ENCODE measurements around a stretch of chr13.

DNA sequence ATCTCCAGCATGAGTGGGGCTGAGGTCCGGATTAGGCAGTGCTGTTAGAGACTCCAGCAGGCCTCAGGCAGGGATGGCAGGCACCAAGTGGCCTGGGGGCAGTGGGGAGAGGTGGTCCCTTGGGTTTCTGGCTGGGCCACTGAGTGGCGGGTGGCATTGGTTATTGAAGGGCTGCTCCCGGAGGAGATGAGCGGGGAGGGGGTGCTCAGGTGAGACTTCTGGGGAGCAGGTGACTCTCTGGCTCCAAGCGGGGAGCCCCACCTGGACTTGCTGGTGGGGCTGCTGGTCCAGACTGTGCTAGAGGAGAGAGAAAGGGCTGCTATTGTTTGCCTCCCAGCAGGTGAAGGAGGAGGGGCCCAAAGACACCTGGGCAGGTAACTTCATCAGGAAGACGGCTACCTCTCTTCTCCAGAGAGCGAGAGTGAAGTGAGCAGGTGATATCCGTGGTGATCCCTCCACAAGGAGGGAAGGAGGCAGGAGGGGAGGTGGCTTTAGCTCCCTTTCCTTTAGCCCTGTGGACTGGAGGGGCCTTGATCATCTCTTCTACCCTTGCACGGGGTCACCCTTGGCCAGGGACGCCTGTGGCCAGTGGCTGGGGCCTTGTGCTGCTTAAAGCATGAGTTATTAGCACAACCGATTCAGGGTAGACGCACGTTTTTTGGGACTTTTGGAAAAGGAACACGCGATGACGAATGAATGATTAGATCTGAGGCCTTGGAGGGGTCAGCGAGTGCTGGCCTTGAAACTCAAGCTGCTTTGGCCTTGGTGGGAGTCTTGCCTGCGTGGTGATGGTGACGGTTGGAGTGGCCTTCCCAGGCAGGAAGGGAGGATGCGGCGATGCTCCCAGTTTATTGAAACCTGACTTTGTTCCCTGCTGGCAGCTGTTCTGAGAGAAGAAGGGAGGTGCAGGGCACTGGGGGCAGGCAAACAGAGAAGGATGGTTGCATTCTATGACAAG is 62.8 kb upstream of the RNF113B start:
- PRO-cap = no peak
- RAMPAGE, long total RNA, 2 experiments = no peak in any of the 2 experiments

DNA sequence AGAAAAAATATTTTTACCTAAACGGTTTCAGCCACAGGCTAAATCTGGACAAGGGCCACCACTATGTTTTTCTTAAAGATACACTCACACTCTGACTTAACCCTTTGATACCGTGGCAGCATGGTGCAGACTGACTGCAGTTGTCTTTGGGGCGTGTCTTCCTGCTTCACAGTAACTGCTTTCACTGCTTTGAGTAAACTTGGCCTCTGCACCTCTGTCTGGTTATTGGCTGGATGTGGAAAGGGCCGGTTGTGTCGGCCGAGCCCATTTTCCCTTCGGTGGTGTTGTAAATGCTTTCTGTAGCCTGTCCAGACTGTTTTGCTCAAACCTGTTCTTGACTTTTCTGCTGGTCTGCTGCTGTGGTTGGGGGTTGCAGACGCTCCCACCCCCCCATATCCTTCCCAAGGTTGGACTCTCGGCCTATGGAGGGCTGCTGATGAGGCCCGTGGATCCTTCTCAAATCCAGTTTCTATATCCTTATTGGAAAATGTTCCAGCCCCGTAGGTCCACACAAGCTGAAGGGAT is 90.1 kb upstream of the RNF113B start:
- PRO-cap = no peak
- RAMPAGE, long total RNA, 2 experiments = no peak in any of the 2 experiments

- PRO-cap = no peak
- RAMPAGE, long total RNA, 2 experiments = no peak in any of the 2 experiments
These were observed 28.6 kb downstream of the STK24 start for GRCh38 chr13:98548229-98548712.

- PRO-cap = no peak
- RAMPAGE, long total RNA, 2 experiments = no peak in any of the 2 experiments
These were observed 17.8 kb downstream of the STK24 start for GRCh38 chr13:98559065-98559606.

DNA sequence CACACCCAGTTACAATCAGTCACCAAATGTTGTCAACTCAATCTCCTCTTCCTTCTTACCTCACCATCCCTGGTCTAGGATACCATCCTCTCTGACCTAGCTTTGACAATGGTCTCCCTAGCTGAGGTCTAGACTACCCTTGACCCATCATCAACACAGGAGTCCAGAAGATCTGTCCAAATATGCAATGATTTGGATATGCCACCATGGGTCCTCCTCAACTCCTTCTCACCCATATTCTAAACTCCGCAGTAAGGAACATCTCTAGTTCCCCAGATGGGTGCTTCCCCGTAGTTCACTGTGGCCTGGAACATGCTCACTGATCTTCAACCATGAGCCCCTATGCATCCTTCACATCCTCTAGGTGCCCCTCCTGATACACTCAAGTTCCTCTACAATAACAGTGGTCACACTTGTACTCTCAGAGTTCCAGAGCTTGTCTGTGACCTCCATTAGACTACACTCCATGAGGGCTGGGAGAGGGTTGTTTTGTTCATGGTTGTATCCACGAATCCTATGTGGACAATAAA is 77.9 kb upstream of the SLC15A1 start:
- PRO-cap = no peak
- RAMPAGE, long total RNA, 2 experiments = no peak in any of the 2 experiments

- PRO-cap = no peak
- RAMPAGE, long total RNA, 2 experiments = no peak in any of the 2 experiments
These were observed 68.8 kb downstream of the DOCK9 start for GRCh38 chr13:98909102-98909481.

- PRO-cap = no peak
- RAMPAGE, long total RNA, 2 experiments = no peak in any of the 2 experiments
These were observed 53.8 kb downstream of the DOCK9 start for GRCh38 chr13:98924072-98924552.

DNA sequence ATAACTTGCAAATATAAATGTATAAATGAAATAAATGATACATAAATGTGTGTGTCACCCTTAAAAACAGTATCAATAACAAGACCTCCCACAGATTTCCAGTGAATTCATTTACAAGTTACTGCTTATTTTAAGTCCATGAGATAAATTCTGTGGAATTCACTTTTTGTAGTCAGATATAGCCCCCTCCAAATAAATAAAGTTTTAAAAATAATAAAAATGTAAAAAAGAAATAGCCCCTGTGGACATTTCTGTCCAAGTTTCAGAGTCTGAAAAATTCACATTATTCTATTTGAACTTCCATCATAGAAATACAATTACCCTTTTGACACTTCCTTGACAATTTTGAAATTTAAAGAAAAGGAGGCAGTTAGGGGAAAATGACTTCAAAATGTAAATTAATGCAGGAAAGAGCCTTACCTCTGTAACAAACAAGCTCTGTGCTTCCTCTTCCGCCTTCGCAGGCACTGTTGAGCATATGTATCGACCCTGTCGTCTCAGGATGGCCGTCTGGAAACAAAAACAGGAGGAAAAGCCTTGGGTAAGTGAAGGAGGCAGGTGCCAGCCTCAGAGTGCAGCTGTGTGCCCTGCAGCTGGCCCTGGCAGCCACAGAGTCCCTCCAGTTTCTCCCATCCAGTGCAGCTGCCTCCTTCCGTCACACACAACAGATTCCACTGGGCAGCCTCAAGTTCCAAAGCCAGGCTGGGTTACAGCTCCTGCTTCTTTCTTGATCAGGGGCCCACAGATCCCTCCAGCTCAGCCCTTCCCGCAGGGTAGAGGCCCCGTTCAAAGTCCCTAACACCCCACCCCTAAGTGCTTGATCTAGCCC is 47.9 kb downstream of the DOCK9 start:
- PRO-cap = no peak
- RAMPAGE, long total RNA, 2 experiments = no peak in any of the 2 experiments

- PRO-cap = no peak
- RAMPAGE, long total RNA, 2 experiments = no peak in any of the 2 experiments
These were observed 39.9 kb downstream of the DOCK9 start for GRCh38 chr13:98937898-98938381.

DNA sequence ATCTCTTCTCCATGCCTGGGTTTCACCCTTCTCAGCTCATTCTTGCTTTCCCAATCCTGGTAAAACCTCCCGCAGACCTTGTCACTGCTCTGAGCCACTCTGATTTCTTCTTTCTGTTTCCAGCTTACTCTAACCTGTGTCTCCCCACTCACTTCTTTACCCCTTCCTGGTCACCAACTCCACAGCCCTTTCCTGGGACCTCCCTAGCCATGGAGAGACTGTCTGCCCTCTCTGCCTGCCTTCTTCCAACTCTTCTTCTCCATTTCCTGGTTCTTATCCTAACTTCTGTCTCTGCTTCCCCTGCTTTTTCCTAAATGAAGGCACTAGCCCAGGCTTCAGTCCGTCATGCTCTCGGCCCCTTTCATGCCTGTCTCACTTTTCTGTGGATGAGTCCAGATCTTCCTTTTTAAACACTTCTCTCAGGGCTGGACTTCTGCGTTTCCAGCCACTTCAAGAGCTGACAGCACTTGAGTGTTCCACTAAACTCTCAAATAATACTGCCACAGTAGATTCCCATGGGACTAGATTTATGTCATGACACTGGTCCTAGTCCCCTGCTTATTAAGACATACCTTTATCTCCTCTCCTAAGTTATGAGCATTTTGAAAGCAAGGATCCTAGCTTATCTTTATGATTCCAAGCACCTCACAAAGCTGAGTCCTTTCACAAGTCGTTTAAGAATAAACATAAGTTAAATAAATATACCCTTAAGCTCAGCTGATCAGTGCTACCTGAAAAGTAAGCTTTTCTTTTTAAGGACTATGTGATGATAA is 31.0 kb downstream of the DOCK9 start:
- PRO-cap = no peak
- RAMPAGE, long total RNA, 2 experiments = no peak in any of the 2 experiments

DNA sequence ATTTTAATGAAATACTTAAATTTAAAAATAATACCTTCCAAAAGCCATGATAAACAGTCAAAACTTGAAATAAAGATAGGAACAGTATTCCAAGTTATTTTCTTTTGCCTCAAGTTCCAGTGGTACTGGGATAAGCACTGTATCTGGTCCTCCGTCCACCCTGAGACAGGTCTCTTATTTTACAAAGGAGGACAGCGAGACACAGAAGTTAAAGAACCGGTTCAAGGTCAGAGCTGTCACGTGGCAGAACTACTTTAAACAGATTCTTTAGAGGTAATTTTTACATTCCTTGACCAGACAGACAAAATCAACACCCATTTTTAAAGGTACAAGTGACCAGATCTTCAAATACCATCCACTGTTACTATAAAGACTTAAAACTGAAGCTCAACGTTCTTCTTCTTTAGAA is 10.4 kb upstream of the DOCK9 start:
- PRO-cap = no peak
- RAMPAGE, long total RNA, 2 experiments = no peak in any of the 2 experiments

GRCh38 chr13:99084012-99084758 is 106.3 kb upstream of the DOCK9 start:
- PRO-cap = no peak
- RAMPAGE, long total RNA, 2 experiments = no peak in any of the 2 experiments

DNA sequence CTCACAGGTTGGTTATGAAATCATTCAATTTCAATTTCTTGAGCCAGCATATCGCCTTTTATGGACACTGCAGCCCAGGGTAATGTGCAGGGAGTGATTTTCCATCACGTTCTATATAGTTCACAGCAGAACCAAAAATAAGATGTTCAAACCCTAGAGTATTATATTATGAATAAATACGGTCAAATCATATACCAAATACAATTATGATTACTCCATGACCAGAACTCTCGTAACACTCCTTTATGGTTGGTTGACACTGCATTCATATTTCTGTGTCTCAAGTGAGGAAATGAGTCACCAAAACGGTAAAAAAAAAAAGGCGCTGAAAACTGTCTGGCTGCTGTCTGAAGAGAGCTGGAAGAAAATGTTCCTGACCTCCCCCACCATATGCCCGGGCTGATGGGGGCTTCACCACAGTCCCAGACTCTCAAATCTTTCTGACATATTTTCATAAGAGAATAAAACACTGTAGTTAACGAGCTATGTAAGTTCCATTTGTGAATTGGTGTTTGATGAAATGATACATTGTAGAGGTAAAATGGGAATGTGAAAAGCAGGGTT is 75.7 kb upstream of the UBAC2 start:
- PRO-cap = no peak
- RAMPAGE, long total RNA, 2 experiments = no peak in any of the 2 experiments

- PRO-cap = no peak
- RAMPAGE, long total RNA, 2 experiments = no peak in any of the 2 experiments
These were observed 21.4 kb downstream of the GPR183 start for GRCh38 chr13:99285774-99286222.

- PRO-cap = no peak
- RAMPAGE, long total RNA, 2 experiments = no peak in any of the 2 experiments
These were observed 18.4 kb downstream of the GPR183 start for GRCh38 chr13:99288574-99289404.

DNA sequence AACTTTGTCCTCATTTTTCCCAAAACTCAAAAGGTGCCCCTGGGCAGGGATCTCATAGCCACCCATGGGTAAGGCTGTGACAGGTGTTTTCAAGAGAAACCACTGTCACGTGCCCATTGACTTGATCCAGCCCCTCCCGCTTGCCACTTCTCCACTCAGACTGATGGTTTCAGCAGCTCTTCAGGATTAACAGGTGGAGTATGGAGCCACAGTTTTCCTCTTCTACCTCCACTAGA is 63.3 kb upstream of the GPR183 start:
- PRO-cap = no peak
- RAMPAGE, long total RNA, 2 experiments = no peak in any of the 2 experiments

DNA sequence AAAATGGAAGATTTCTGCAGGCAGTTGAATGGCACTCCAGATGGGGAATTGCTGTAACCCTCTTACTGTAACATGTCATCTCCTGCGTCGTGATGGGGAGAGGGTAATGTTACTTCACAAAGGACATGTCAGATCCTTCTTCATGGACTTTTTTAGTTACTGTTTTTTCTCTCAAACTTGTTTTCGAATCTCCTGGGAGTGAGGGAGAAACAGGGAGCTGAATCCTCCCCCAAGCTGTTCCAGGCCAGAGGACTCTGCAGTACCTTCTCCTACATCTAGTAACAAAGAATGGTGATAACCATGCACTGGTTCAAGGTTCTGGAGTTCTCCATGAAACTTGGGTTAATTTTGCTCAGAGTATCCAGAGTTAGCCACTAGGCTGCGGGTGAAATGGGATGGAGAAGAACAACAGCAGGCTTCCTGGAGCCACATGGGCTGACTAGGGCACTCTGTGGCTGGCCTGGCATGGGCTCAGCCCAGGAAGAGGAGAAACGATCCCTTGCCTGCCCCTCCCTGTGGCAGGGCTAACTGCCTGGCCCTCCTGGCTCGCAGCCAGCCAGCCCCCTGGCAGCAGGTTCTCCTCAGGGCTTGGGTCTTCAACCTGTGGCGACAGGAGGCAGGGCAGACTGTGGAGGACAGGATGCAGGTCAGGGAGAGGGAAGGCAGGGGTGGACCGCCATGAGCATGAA is 78.6 kb upstream of the GPR183 start:
- PRO-cap = no peak
- RAMPAGE, long total RNA, 2 experiments = no peak in any of the 2 experiments

DNA sequence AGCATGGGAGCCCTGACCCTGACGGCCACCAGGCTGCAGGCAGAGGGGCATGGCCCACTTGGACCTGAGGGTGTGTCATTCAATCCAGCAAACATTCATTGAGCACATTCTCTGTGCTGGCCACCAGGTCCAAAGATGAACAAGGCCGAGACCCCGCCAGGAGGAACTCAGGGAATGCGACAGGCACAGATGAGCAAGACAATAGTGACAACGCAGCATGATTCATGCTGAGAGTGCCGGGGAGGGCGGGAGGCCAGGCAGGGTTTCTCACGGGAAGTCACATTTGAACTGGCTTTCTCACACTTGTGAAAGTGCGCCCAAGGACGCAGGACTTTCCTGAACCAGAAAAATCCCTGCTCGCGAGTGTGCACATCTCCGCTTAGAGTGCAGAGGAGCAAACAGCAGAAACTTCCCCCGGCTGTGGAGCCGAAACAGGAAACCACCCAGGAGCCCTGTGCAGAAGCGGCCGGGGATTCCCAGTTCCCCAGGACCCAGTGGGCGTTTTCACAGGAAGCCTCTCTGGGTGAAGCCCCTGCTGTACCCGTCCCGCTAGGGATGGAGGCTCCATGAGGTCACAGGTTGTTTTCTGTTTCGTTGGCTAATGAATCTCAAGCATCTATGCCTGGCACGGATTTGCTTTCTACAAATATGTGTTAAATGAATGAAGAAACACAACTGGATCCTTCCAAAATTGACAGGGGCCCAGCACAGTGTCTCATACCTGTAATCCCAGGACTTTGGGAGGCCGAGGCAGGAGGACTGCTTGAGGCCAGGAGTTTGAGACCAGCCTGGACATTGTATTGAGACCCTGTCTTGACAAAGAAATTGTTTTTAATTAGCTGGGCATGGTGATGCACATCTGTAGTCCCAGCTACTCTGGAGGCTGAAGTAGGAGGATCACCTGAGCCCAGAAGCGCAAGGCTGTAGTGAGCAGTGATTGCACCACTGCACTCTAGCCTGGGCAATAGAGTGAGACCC is 68.4 kb upstream of the TM9SF2 start:
- PRO-cap = no peak
- RAMPAGE, long total RNA, 2 experiments = no peak in any of the 2 experiments

DNA sequence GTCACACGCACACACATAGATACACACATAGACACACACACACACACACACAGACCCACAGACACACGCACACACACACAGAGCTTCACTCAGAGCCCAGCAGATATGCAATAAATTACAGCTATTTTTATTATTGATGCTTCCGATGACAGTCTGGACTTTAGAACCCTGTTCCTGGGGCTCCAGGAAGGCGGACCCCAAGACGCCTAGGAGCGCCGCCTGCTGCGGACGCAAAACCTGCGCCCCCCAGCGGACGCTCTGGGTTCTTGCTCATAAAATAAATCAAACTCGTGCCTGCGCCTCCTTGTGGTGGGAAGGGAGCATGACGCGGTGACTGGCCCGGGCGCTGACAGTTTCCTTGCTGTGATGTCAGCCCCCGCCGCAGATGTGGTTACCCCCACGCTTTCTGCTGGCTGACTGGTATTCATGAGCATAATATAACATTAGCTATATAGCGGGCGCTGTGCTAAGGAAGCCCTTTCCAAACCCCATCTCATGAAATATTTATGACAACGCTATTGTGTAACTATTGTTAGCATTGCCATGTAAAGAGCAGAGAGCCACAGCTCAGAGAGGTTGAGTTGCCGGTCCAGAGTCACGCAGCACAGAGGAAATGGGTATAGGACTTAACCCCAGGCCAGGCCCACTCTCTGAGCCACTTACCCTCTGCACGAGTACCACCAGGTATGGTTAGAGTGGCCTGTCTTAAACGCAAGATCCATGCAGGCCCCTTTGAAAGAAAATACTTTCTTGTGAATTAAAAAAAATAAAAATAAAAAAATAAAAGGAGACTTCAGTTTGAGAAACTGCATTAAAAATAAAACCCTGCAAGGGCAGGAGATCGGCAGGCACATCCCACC is 64.3 kb upstream of the TM9SF2 start:
- PRO-cap = no peak
- RAMPAGE, long total RNA, 2 experiments = no peak in any of the 2 experiments

- PRO-cap = no peak
- RAMPAGE, long total RNA, 2 experiments = no peak in any of the 2 experiments
These were observed 36.8 kb upstream of the TM9SF2 start for GRCh38 chr13:99464437-99464960.

All from breast epithelium (tissue), 2 donors.